Kidney epithelial cell (primary cell): ENCODE measurements around a stretch of chr17.

DNA sequence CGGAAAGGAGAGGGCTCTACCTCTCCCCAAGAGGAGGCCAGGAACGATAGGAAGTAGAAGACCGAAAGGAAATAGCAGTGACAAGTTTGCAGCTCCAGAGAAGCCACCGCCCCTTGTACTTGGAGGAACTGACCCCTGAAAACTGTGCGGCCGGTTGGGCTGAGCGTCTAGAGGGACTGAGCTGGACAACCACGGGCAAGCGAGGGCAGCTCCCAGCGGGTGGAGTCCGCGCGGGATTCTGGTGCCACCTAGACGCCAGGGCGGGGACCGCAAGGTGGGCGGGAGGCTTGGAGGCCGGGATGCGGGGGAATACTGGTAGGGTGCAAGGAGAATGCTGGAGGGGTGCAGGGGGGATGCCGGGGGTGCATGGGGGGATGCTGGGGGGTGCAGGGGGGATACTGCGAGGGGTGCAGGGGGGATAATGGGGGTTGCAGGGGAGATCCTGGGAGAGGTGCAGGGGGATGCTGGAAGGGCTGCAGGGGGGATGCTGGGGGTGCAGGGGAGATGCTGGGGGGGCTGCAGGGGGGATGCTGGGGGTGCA, 1.4 kb upstream of the SLC6A4 start:
- RAMPAGE, long total RNA, result no peak
- RRBS, result 6% methylated on average over 3 of the region's 21 CpGs

GRCh38 chr17:30238278-30238776, 2.8 kb upstream of the SLC6A4 start:
- RAMPAGE, long total RNA, result no peak
- RRBS, result no CpG with 5 or more reads among the region's 20 CpGs

- RAMPAGE, long total RNA, result no peak
- RRBS, result no CpG with 5 or more reads among the region's 7 CpGs
These were observed 13.0 kb upstream of the SLC6A4 start for GRCh38 chr17:30248068-30249400.

- RAMPAGE, long total RNA, result no peak
- RRBS, result no CpG with 5 or more reads among the region's 2 CpGs
These were observed 27.9 kb downstream of the BLMH start for GRCh38 chr17:30263551-30264442.

DNA sequence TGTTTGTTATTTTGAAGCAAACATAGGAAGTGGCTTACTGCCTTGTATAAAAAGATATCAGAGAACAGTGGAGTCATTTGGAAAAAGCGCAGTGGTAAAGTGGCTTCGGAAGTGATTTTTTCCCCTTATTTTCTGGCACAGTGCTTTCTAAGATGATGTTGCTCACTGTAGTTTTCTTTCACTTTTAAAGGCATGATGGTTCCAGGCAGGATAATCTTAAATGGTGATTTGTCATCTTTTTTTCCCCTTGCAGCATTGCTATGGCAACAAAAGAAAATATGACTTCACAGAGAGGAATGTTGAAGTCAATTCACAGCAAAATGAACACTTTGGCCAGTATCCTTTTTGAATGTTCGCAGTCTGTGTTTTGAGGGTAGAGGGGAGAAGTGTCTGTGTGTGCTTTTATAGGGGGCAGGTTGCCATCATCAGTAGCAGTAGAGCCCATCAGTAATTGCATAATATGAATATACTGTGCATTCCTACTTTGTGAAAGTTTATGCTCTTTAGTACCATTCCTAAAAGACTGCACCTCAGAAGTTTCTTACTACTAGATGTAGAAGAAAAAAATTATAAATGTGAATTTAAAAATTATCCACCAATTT, 42.6 kb downstream of the GOSR1 start:
- RAMPAGE, long total RNA, result no peak
- RRBS, result no CpG with 5 or more reads among the region's 3 CpGs

- RAMPAGE, long total RNA, result no peak
- RRBS, result no CpG with 5 or more reads among the region's 11 CpGs
These were observed 123.5 kb downstream of the CRLF3 start for GRCh38 chr17:30700869-30701529.

- RAMPAGE, long total RNA, result no peak
- RRBS, result no CpG with 5 or more reads among the region's 14 CpGs
These were observed 89.1 kb downstream of the CRLF3 start for GRCh38 chr17:30735274-30735983.

GRCh38 chr17:30803751-30804280, 20.7 kb downstream of the CRLF3 start:
- RAMPAGE, long total RNA, result no peak
- RRBS, result no CpG with 5 or more reads among the region's 4 CpGs

DNA sequence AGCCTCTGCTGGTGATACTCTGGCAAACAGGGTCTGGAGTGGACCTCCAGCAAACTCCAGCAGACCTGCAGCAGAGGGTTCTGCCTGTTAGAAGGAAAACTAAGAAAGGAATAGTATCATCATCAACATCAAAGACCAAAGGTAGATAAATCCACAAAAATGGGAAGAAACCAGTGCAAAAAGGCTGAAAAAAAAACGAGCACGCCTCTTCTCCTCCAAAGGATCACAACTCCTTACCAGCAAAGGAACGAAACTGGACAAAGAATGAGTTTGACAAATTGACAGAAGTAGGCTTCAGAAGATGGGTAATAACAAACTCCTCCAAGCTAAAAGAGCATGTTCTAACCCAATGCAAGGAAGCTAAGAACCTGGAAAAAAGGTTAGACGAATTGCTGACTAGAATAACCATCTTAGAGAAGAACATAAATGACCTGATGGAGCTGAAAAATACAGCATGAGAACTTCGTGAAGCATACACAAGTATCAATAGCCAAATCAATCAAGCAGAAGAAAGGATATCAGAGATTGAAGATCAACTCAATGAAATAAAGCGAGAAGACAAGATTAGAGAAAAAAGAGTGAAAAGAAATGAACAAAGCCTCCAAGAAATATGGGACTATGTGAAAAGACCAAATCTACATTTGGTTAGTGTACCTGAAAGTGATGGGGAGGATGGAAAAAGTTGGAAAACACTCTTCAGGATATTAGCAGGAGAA, 82.6 kb downstream of the NF1 start:
- RAMPAGE, long total RNA, result no peak
- RRBS, result no CpG with 5 or more reads among the region's 6 CpGs

DNA sequence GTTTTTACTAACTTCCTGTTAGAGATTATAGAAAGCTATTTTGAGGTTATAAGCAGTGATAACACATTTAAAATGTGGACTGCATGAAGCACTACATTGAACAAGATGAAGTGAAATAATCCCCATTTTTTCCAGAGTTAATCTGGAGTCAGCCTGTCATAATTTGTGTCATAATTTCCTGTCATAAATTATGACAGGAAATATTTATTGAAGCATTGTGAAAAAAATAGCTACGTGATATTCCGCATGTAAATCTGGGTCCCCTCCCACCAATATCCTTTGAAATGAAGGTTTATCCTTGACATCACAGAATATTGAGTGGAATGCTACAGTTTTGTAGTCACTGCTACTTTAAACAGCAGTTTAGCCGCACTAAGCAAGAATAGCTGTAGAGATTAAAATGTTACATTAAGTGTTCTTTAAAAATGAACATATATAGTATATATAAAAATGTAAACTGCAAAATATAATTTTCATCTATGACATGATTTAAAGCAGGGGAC, 40.0 kb downstream of the OMG start:
- RAMPAGE, long total RNA, result no peak
- RRBS, result no CpG with 5 or more reads among the region's 3 CpGs

DNA sequence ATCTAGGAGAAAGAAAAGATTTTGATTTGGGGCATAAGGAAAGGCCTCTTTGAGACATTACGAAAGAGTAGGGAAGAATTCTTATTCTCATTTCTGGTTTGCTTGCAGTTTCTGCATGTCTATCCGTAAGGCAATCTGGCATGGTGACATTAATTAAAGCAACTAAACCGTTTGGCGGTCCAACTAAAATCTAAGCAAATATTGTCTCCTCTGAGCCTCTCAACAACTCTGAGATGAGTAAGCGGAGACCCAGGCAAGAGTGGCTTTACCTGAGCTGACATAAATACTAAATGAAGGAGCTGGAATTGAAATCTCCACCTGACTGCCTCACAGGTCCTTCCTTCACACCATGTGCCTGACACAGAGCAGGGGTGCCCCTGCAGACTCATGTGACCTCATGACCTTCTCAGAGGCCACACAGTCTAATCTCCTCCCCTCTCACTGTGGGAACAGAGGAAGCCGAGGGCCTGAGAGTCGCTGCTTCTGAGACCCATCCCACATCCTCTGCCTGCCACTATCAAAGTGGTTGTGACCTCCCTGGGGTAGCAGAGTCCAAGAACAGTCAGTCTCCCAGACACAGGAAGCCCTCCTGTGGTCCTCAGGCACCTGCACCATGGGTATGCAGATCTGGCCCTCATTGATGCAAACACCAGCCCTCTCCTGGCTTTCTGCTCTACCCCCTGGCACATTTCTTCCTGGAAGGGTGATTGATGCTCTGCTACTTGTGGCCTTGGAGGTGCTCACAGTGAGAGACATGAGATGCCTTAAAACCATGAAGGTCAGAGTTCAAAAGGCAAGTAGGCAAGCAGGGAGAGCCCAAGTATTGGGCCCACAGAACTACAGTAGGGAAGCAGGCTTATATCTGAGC, 78.4 kb downstream of the RAB11FIP4 start:
- RAMPAGE, long total RNA, result no peak
- RRBS, result no CpG with 5 or more reads among the region's 7 CpGs

DNA sequence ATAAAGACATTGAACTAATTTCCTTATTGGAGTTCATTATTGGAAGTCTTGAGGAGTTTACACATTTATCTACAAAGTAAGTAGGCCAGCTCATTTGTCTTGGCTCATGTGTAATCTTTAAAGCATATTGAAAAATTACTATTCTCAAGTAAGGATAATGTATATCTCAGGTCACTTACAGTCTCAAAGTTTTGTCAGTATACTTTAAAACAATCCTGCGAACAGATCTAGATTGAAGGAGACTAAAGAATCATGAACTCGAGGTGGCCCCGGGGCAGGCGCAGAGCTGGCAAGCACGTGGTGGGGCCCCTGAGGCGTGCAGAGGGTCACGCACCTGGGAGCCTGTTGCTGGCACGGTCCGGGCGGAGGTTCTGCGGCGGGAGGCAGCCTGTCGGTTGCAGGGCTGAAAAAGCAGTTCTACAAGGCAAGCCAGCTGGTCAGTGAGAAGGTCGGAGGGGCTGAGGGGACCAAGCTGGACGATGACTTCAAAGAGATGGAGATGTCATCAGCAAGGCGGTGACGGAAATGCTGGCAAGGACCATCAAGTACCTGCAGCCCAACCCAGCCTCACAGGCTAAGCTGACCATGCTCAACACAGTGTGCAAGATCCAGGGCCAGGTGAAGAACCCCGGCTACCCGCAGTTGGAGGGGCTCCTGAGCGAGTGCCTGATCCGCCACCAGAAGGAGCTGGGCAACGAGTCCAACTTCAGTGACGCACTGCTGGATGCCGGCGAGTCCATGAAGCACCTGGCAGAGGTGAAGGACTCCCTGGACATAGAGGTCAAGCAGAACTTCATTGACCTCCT, 33.1 kb downstream of the LRRC37B start:
- RAMPAGE, long total RNA, result no peak
- RRBS, result no CpG with 5 or more reads among the region's 25 CpGs

- RAMPAGE, long total RNA, result no peak
- RRBS, result no CpG with 5 or more reads among the region's 11 CpGs
These were observed 62.6 kb upstream of the RHOT1 start for GRCh38 chr17:32079746-32080101.

DNA sequence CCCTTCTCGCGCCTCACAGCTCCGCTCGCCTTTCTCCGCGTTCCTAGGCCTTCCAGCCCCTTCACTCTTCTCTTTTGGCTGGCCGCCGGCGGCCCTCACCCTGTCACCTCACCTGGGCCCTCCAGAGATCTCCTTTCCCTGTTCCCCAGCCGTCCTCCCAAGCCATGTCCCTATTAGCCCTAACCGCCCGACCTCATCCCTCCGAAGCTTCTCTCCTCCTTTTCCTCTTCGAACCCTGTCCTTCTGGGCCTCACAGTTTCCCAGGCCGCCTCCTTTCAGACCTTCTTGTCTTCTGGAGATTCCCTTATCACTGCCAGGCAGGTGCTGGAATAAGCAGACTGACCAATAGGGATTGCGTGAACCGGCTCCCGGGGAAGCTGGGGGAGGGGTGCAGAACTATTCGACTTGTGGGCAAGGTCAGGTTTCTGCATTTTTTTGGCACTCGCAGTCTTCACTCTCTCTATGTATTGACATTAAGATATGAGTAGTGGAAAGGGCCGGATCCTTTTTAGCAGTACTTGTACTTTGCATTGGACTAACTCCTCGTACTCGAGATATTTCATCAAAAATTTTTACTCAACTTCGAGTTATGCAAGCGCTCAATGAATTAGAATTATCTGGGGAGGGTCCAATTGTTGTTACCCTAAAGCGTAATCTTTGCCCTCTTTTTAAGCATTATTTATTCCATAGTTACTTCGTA, 681 bp downstream of the RHOT1 start:
- RAMPAGE, long total RNA, result no peak
- RRBS, result 0% methylated on average over 6 of the region's 27 CpGs

DNA sequence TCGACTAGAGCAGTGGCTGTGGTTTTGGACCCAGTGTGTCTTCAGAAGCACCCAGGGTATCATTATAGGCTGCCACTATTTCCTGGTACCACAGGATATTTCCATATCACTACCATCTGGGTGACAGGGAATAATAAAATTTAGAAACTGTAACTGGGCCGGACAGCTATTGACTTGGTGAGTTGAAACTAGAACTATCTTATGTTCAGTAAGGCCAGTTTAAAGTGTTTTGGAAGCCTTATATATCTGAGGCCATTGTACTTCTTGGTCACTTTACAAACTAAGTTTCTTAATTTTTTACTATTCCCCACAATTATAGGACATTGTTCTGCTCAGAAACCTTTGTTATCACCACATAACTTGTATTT, 33.9 kb downstream of the ZNF207 start:
- RAMPAGE, long total RNA, result no peak
- RRBS, result no CpG with 5 or more reads among the region's 2 CpGs

- RAMPAGE, long total RNA, result no peak
- RRBS, result no CpG with 5 or more reads among the region's 5 CpGs
These were observed 6.5 kb upstream of the CDK5R1 start for GRCh38 chr17:32480211-32480718.

GRCh38 chr17:32485765-32486361, 930 bp upstream of the CDK5R1 start:
- RAMPAGE, long total RNA, result no peak
- RRBS, result no CpG with 5 or more reads among the region's 24 CpGs

- RAMPAGE, long total RNA, result no peak
- RRBS, result no CpG with 5 or more reads among the region's 11 CpGs
These were observed 140.4 kb downstream of the CDK5R1 start for GRCh38 chr17:32627204-32627599.

GRCh38 chr17:32772848-32773740, 103.8 kb downstream of the MYO1D start:
- RAMPAGE, long total RNA, result no peak
- RRBS, result no CpG with 5 or more reads among the region's 15 CpGs

DNA sequence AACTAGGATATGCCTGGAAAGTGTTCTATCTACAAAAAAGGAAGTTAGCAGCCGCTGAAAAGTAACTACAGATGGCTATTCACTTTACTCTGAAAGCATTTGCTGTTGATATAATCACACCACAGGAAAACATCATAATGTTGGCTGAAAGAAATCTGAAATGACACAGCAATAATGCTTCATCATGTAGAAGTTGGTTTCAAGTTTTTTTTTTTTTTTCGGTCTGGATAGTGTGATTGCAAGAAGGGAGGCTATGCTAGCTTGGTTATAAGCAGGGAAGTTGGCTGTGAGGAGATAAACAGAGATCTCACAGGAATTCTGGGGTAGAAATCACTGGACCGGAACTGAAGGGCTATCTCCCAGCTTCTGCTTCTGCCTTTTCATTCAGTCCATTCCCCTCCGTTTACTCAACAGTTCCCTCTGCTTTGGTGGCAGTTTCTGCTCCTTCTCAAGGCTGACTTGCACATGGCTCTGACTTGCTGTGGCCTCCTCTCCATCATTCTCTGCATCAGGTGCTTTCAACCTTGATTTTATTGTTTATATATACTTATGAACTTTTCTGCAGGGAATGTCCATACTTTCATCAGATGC, 57.8 kb downstream of the MYO1D start:
- RAMPAGE, long total RNA, result no peak
- RRBS, result no CpG with 5 or more reads among the region's 4 CpGs